Panc1 (cell line): ENCODE data around the genes CXorf38 and USP9X.

- RRBS, 2 experiments, result no CpG with 5 or more reads among the region's 19 CpGs
Observed at GRCh38 chrX:39854623-39855519, 242.9 kb downstream of the BCOR start.

GRCh38 chrX:39936817-39937803 is 160.6 kb downstream of the BCOR start:
- RRBS, 2 experiments, result no CpG with 5 or more reads among the region's 20 CpGs

GRCh38 chrX:40021160-40021627 is 76.6 kb downstream of the BCOR start:
- RRBS, 2 experiments, result no CpG with 5 or more reads among the region's 5 CpGs

GRCh38 chrX:40051596-40052503 is 45.9 kb downstream of the BCOR start:
- RRBS, 2 experiments, result no CpG with 5 or more reads among the region's 13 CpGs

DNA sequence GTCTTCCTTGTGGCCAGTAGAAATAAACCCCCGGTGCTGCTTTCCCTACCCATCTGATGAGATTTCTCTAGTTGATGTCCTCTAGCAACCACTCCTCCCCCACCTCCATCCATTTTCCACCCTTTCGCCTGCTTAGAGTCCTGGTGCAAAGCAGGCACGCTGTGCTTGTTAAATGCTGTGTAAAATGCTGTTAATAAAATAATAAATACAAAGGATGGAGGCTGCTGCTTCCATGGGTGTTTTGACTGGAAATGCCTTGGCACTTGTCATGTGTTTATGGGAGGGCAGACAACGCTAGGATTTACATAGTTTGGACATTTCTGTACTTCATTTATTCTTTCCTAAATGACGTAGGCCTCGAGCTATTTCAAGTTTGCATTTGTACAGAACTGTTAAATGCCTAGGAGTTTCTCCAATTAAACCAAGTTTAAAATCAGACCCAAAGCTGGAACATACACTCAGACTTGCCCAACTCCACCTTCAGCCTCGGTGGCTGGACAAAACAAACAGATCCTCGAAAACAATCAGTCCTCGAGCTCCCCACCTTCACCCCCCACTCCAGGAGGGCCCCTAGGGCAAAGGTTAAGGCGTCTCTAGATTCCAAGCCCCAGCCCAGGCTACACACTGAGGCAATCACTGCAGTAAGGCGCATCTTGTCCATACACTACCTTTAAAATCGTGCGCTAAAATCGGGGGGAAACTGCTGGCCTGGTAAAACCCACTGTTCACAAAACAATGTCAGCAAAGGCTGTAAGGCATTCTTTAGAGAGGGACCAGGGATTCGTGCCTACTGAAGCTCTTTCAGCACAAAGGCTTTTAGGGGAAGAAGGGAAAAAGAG is 9.9 kb downstream of the BCOR start:
- RRBS, 2 experiments, result no CpG with 5 or more reads among the region's 15 CpGs

GRCh38 chrX:40089496-40089950 is 8.2 kb downstream of the BCOR start:
- RRBS, 2 experiments, result no CpG with 5 or more reads among the region's 6 CpGs

- RRBS, 2 experiments, result no CpG with 5 or more reads among the region's 13 CpGs
Observed at GRCh38 chrX:40117651-40118446, 20.1 kb upstream of the BCOR start.

DNA sequence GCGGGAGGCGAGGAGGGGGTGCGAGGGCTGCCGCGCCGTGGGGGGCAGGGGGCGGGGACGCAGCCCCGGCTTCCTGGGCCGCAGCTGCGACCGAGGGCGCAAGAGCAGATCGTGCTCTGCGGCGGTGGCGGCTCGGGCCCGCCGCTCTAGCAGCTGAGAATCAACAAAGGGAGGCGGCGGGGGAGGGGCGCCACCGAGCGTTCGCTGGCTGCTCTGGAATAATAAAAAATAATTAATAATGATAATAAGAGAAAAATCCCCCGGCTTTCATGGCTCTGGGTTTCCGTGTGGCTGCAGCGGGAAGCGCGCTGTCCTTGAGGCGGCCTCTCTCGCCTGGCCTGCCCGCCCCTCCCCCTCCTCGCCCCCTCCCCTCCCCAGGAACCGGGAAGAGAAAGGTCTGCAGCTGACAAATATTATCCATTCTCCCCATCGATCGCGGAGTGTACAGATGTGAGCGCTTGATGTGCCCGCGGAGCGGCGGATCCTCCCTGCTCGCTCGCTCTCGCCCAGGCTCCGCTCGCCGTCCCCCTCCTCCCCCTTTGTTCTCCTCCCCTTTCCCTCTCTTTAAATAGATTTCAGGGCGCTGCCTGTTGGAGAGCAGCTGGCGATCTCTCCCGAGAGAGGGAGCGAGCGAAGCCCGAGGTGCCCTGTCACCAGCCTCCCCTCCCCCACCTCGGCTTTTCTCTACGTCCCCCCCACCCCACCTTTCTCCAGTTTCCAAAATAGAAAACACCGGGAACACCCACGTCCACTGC is 56.3 kb upstream of the BCOR start:
- RRBS, 2 experiments, result no CpG with 5 or more reads among the region's 60 CpGs

DNA sequence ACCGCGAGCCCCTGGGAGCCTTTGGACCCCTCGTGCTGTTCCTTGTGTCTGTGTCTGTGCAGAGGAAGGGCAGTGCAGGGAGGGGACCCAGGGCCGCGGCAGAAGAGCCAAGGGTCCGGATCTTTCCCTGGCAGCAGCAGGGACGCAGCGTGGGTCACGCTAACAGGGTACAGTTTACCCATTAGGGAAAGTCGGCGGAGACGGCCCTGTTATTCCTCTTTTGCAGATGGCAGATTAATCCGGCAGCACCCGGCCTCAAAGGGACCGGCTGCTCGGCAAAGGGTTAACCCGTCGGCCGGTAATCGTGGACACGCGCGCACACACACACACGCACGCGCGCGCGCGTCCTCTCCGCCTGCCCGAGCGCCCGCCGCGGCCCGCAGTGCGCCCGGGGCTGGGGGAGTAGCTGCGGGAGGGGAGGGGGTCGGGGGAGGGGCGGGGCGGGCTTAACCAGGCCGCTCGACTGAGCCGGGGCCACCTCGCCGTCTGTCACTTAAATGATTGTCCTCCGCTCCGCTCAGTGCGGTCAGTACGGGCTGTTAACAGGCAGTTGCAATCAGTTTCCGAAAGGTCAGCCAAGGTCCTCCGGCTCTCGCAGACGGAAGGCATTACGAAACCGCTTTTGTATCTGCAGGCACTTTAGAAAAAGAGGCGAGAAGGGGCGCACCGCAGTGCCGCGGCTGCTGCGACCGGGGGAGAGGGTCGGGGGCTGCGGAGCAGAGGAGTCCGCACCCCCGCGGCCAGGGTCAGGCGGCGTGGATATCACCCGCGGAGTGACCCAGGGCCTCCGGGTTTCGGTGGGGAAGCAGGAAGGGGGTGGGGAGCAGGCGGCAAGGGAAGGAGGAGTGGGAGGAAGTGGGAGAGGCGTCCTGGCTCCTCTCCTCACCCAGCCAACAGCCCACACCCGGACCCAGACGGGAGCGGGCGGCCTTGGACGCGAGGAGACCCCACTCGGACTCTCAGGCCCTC is 57.2 kb upstream of the BCOR start:
- RRBS, 2 experiments, result 0 to 7% methylated on average over 26 to 44 of the region's 85 CpGs

- RRBS, 2 experiments, result no CpG with 5 or more reads among the region's 8 CpGs
Observed at GRCh38 chrX:40171623-40171763, 73.7 kb upstream of the BCOR start.

GRCh38 chrX:40175136-40175412 is 77.3 kb upstream of the BCOR start:
- RRBS, 2 experiments, result under 1 to 4% methylated on average over 17 to 26 of the region's 33 CpGs

- RRBS, 2 experiments, result no CpG with 5 or more reads among the region's 4 CpGs
Observed at GRCh38 chrX:40402893-40403092, 178.0 kb upstream of the ATP6AP2 start.

- RRBS, 2 experiments, result no CpG with 5 or more reads among the region's 6 CpGs
Observed at GRCh38 chrX:40636337-40637310, 10.7 kb downstream of the CXorf38 start.

- RRBS, 2 experiments, result 4 to 5% methylated on average over 2 to 6 of the region's 68 CpGs
Observed at GRCh38 chrX:40646842-40647624, at the start of gene CXorf38. Gene CXorf38 (minus strand): TSS chrX:40647561.

- RRBS, 2 experiments, result under 1 to 5% methylated on average over 8 of the region's 19 CpGs
Observed at GRCh38 chrX:40647625-40647984, 244 bp upstream of the CXorf38 start.

GRCh38 chrX:40692696-40693203 is 42.6 kb downstream of the MED14 start:
- RRBS, 2 experiments, result no CpG with 5 or more reads among the region's 7 CpGs

- RRBS, 2 experiments, result under 1 to 5% methylated on average over 57 of the region's 106 CpGs
Observed at GRCh38 chrX:41085013-41085967, at the start of gene USP9X. Gene USP9X (plus strand): TSS chrX:41085445.

DNA sequence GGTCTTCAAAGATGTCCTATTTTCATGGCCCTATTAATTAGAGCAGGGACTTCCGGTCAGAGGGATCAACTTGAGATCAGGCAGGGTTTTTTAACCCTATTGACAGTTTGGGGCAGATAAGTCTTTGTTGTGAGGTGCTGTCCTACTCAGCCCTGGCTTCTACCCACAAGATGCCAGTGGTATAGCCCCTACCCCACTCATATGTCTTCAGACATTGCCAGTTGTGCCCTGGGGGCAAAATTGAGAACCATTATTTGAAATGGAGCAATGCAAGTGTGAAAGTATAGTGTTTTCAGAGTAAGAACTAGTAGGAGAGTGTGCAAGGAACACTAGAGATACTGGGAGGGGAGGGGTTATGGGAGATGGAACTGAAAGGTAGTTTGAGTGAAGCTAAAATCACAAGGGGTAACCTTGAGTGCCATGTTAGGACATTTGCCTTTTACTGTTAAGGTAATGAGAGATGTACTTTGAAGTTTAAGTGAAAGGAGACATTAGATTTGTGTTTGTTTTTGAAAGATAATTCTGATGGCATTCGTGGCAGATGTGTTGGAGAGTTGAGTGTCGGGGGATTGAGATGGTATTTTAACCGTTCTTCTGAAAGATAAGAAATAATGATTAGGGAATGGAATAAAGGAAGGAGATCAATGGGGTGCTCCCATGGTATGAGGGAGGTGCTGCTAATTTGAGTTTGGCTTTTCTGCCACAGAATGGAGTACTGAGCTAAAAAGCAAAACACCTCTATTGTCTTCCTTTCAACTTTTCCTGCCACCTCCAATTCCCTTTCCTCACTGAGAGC is 10.2 kb downstream of the USP9X start:
- RRBS, 2 experiments, result no CpG with 5 or more reads among the region's 4 CpGs

GRCh38 chrX:41102386-41102698 is 17.1 kb downstream of the USP9X start:
- RRBS, 2 experiments, result no CpG with 5 or more reads among the region's 6 CpGs

- RRBS, 2 experiments, result no CpG with 5 or more reads among the region's 4 CpGs
Observed at GRCh38 chrX:41116831-41117301, 31.6 kb downstream of the USP9X start.